Epithelial cell of esophagus (primary cell): ENCODE results near the gene SLC22A2.

GRCh38 chr6:160090715-160091156 is 30.9 kb upstream of the SLC22A1 start:
- RRBS, result no CpG with 5 or more reads among the region's 22 CpGs

GRCh38 chr6:160101694-160102014 is 20.0 kb upstream of the SLC22A1 start:
- RRBS, result no CpG with 5 or more reads among the region's 8 CpGs

GRCh38 chr6:160141140-160141849 is 19.7 kb downstream of the SLC22A1 start:
- RRBS, result no CpG with 5 or more reads among the region's 5 CpGs

DNA sequence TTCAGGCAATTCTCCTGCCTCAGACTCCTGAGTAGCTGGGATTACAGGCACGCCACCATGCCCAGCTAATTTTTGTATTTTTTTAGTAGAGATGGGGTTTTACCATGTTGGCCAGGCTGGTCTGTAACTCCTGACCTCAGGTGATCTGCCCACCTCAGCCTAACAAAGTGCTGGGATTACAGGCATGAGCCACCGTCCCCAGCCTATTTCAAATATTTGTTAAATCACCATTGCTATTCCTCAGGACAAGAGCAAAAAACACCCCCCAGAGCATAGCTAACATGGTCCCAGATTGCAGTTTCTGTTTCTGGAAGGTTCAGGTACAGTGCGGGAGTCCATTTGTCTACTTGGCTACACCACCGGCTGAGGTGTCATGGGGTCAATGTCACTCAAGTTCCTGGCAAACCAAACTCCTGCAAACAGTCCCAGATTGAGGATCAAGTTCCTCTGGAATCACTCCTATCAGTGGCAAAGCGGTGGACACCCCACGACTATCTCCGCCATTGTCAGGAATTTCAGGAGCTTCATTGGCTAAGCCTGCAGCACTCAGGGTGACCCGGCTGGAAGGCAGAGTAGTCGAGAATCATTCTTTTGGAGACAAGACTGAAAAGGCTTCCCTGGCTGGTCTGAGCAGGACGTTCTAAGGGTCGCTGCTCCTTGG is 41.7 kb downstream of the SLC22A1 start:
- RRBS, result no CpG with 5 or more reads among the region's 11 CpGs

- RRBS, result 96% methylated on average over 6 of the region's 24 CpGs
These were observed 284 bp downstream of the SLC22A2 start for GRCh38 chr6:160258367-160258706.

- RRBS, result no CpG with 5 or more reads among the region's 20 CpGs
These were observed at the start of gene SLC22A2 for GRCh38 chr6:160258707-160259248. Gene SLC22A2, minus strand, starts transcription at chr6:160258821.

DNA sequence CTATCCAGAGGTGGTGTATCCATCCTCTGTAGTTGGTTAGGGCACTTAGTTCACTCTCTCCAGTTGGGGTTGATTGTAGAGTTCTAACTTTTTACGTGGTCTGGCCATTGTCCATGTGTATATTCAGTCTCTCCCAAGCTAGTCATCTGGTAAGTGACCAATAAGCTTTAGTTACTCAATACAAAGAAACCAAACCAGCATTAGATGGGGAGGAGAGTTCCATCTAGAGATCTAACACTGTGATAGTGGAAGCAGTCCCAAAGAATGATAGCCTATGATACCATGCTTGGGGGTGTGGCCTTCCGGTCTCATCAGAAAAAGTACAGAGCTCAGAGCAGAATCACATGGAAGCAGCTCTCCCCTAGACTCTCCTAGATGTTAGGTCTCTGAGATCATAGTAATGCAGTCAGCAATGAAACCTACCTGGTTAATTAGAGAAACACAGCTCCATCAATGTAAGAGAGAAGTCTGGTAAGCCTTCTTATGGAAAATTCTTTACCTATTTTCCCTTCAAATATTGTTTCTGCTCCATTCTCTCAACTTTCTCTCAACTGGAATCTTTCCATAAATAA is 13.7 kb upstream of the SLC22A2 start:
- RRBS, result no CpG with 5 or more reads among the region's 2 CpGs

DNA sequence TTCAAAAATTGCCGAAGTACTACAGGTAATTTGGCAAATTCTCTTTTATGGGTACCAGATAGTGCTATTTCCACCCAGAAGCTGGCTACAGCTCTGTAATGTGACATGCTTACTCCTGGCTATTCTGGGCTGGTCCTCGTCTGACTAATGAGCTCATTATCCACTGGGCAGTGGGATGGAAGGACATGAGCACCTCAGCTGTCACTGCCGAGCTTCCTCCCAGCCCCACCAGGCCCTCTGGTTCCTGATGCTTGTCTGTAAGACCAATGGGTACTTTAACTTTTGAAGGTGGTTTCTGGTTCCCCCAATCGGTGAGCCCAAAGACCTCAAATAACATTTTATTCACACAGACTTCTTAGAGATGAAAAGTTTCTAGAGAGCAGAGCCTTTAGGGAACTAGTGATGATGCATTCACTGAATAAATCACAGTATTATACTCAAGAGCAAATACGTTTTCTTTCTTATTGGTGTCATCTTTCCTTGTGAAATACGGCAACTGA is 80.7 kb downstream of the SLC22A3 start:
- RRBS, result no CpG with 5 or more reads among the region's 6 CpGs

GRCh38 chr6:160431135-160431429 is 82.9 kb downstream of the SLC22A3 start:
- RRBS, result no CpG with 5 or more reads among the region's 6 CpGs

DNA sequence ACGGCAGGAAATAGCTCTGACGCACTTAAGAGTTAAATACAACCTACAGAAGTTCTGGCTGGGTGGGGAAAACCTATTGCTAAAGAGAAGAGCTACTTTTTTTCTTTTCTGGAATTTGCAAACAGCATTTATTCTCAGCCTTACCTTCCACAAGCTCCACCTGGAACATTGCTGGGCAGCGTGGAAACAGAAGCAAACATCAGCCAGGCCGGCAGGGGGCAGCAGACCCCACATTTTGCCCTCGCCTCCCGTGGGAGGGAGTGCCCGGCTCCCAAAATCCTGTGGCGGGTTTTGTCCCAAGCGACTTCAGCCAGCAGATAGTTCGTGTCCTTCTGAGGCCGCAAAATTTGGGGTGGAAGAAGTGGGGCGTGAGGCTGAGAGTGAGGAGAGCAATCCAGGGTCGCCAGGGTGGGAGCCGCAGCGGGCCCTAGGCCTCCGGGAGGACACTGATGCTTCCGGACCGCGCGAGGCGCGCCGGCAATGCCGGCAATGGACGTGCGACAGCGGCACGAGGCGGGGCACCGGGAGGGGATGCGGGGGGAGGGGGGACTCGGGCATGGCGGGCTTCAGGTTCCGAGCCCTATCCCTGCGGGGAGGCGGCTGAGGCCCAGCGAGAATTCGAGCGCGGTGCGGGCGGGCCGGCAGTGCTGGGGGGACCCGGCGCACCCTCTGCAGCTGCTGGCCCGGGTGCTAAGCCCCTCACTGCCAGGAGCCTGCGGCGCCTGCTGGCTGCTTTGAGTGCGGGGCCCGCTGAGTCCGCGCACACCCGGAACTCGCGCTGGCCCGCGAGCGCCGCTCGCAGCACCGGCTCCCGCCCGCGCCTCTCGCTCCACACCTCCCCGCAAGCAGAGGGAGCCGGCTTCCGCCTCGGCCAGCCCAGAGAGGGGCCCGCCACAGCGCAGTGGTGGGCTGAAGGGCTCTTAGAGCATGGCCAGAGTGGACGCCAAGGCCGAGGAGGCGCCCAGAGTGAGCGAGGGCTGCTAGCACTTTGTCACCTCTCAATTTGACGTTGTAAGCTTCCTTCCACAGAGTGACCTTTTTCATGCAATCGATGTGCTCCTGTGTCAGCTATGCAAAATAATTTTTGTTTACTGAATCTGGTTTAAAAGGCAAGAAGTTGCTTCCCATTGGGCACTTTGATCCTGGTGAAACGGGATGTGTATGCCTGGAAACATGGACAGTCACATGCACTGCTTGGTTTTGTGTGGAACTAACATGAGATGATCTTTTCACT is 143.8 kb downstream of the LPA start:
- RRBS, result 2% methylated on average over 18 of the region's 78 CpGs

DNA sequence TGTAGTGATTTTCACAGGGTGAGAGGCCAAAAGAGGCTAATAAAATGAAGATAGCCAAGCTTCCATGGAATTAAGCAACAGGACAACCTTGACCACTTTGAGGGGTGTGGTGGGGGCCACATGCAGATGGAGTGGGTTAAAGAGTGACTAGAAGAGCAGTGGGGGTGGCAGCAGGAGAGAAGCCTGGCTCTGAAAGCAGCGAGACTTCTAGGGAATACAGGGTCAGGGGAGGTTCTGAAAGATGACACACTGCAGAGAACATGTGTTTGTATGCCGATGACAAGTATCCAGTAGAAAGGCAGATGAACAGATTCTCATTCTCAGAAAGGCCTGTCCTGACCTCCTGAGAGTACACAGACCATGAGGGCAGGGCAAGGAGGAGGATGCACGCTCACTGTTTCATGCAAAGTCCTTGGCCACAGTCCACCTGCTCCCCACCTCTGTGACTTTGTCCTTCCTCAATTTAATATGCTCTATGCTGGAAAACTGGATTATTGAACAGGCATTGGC is 2.9 kb downstream of the LPA start:
- RRBS, result no CpG with 5 or more reads among the region's 3 CpGs

DNA sequence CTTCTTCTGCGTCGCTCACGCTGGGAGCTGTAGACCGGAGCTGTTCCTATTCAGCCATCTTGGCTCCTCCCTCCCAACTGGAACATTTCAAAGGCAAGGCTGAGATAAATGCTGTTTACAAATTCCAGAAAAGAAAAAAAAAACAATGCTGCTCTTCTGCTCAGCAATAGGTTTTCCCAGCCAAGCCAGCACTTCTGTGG is 16.5 kb upstream of the PLG start:
- RRBS, result no CpG with 5 or more reads among the region's 4 CpGs

DNA sequence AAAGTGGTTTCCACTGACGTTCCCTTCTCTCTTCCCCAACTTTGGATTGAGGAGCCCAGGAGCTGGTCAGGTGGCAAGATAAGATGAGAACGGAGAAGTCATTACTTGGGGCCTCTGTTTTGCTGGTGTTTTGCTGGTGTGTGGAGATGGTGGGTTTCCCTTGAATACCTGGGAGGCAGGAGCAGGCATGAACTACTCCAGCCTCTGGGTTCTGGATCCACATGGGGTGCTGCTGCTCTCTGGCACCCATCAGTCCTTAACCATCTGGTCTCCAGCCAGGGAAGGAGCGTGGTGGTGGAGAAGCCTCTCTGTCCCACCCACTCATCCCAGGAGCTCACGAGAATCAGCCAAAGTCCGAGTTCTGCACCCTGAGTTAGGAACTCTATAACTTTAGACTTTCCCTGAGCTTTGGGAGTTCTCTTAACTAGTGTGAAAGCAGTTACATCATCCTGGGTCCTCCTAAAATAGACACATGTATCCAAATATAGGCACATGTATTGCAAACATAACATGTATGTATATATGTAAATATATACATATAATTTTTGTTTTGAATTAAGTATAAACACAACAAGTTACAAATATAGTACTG is 5.5 kb upstream of the PLG start:
- RRBS, result no CpG with 5 or more reads among the region's 5 CpGs

DNA sequence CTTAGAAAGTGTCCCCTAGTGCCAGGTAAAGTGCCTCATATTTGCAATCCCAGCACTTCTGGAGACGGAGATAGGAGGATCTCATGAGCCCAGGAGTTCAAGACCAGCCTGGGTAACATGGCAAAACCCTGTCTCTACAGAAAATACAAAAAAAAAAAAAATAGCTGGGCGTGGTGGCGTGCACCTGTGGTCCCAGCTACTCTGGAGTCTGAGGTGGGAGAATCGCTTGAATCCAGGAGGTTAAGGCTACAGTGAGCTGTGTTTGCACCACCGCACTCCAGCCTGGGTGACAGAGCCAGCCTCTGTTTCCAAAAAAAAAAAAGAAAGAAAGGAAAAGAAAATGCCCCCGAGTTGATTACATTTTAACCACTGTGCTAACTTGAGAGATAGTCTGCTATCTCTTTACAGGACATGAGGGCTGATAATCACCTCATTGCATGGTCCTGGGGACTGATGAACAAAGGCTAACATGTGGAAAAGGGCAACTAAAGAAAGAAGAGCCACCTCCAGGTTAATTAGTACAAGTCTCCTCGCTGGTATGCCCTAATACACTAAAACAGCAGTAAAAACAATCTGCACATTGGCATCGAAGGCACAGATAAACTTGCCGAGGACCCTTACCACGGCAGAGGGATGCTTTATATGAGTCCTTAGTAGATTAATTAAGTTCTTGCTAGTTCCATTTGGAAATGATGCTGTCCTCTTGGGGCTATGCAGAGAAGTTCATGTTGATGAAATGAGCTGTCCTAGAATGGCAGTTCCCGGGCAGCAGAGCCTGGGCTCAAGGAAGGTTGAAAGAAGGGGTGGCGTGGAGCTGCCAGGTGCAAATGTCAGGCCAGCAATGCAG is 4.2 kb upstream of the PLG start:
- RRBS, result no CpG with 5 or more reads among the region's 12 CpGs

- RRBS, result no CpG with 5 or more reads among the region's 9 CpGs
These were observed 2.7 kb downstream of the PLG start for GRCh38 chr6:160704679-160705275.

GRCh38 chr6:160919569-160920273 is 71.8 kb upstream of the MAP3K4 start:
- RRBS, result no CpG with 5 or more reads among the region's 2 CpGs

DNA sequence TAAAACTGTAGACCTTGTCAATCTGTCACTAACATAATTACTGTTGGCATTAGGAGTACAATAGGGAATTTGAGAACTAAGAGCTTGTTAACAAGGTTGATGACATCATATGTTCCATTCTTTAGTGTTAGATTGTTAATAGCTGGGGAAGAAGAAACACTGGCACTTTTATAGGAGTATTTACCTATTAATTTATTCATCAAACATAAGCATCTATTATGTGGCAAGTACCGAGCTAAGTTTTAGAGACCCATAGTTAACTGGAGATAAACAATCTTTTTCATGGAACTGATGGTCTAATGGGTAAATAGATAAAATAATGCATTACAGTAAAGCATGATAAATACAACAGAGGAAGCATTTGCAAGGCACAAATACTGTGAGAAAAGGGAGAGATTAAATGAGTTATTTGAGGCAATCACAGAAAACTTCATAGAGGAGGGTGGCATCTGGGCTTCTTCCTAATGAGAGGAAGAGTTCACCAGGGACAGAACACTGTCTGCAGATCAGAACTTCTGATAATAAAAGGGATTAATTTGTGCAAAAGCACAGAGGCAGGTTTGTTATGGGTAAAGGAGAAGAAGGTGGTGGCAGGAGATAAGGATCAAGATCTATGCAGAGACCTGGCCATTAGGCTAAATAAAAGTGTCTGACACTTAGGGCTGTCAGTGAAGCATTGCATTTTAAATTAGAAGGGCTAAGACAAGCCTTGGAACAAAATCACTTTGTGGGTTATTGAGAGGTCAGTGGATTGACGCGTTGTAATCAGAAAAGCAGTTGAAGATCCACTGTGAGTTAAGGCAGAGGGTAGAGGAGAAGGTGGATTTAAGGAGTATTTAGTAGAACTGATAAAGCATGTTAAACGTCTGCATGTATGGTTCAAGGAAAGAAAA is 76.6 kb downstream of the MAP3K4 start:
- RRBS, result no CpG with 5 or more reads among the region's 4 CpGs

GRCh38 chr6:161077044-161077944 is 85.7 kb downstream of the MAP3K4 start:
- RRBS, result no CpG with 5 or more reads among the region's 10 CpGs

- RRBS, result no CpG with 5 or more reads among the region's 4 CpGs
These were observed 58.6 kb downstream of the AGPAT4 start for GRCh38 chr6:161215257-161215712.

DNA sequence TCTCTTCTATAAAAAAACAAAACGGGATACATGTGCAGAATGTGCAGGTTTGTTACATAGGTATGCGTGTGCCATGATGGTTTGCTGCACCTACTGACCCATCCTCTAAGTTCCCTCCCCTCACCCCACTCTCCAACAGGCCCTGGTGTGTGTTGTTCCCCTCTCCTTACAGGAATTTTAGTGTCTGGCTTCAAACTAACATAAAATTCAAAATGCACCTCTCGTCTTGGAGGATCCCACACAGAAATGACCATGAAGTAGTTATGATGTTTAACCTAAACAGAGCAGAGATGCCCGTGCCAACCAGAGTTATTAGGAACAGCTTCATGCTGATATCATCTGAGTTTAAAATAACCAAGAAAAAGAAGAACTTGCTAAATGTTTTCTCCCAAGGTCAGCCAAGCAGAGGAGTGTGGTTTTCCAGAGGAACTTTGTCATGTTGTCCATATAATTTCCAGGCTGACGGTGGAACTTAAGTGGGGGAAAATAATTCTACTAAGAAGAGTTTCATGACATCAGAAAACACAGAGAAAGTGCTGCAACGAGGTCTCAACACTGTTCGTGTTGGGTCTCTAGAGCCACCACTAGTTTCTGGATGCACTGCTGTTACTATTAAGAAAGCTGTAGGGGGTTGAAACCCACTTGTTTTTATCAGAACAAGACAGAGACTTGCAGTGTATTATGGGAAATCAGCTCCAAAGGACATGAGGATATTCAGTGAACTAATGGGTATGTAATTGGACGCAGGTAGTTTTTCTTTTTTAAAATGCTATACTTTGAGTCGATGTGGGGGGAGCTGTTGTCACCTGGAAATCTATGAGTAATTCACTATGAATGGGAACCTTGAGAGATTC is 5.3 kb downstream of the AGPAT4 start:
- RRBS, result no CpG with 5 or more reads among the region's 9 CpGs